ENCODE measurements around the gene PRKCZ.

DNA sequence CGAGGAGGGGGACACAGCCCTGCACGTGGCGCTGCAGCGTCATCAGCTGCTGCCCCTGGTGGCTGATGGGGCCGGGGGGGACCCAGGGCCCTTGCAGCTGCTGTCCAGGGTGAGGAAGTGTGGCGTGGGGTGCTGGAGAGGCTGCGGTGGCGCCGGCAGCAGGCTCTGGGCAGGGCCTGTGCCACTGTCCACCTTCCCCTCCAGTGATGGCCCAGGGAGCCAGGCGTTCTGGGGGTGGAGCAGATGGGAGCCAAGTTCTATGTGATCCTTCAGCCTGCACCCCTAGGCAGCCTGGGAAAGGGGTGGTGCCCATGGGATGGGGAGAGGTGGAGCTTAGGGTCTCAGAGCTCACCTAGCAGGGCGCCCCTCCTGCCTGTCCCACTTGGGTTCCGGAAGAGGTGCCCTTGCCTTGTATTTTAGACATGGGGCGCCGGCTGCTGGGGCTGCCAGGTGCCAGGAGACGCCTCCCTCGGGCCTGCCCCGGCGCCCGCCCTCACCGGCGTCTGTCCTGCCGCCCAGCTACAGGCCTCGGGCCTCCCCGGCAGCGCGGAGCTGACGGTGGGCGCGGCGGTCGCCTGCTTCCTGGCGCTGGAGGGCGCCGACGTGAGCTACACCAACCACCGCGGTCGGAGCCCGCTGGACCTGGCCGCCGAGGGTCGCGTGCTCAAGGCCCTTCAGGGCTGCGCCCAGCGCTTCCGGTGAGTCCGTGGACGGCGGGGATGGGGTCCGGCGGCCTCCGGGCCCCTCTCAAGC, 3.2 kb upstream of the MMP23B start:
- PRO-cap = unidirectional peak, plus-strand start at position 381 of the sequence; unidirectional peak, plus-strand start at position 583 of the sequence

- PRO-cap = no peak
Measured at GRCh38 chr1:1728396-1729080, 4.4 kb upstream of the CDK11A start.

DNA sequence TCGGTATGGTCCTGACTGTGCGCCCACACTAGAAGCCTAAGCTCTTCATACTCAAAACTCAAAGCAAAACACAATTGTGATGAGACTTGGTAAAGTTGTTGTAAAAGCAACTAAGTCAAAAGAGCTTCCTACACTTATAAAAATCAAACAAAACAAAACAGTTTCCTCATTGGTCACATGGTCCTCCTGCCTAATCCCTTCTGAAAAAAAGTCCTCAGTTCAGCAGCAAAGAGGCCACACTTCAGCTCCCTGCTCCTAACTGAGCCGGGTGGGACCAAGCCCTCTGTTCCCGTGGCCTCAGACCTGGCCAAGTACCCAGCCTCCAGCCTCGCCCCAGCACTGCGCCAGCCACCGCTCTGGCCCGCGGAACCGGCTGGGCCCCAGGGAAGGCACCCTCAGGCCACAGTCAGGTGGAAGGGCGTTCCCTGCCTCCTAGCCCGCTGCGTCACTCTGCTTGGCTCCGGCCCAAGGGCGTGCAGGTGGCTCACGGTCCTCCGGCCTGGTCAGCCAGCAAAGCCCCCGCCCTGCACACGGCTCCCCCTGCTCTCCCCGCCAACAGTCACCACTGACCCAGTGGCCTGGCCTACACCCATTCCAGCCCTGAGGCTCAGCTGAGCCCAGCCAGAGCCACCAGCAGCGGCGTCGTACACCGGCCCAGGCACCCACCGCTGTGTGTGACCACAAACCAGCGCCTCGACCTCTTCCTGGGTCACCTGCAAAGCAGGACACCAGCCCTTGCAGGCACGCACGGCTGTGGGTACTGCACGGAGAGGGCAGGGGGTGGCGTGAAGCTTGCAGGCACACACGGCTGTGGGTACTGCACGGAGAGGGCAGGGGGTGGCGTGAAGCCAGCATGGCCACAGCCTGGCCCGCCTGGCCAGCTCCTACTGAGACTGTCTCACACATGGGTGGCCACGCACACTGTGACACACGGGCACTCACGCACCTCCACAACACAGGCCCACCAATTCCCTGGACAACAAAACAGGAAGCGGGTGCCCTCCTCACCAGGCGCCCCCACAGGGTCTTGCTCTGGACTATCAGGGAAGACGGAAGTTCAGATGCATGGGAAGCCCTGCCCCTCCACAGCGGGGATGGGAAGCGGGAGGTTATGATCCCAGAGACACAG, 19.4 kb downstream of the NADK start:
- PRO-cap = bidirectional peak, plus-strand start at position 592 of the sequence, minus-strand start at position 358 of the sequence

DNA sequence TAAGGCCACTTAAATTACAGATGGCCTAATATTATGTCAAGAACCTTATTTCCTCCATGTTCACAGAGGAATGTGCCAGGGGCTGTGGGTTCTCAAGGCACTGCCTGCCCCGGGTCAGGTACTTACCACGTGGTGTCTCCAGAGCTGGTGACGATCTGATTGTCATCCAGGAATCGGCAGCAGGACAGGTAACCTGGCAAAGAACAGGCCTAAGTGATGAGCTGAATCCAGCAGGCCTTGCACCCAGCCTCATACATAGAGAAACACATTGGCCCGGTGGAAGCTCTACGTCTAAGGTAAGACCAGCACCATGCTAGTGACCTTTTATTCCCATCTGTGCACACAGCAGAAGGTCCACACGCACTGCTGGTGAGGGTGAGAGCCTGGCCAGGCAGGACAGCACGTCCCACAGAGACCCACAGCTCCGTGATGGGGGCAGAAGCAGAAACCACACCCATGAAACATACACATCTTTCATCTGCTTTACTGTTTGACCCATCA, 14.9 kb upstream of the NADK start:
- PRO-cap = no peak

- PRO-cap = no peak
Measured at GRCh38 chr1:1858569-1858997, 32.3 kb downstream of the GNB1 start.

DNA sequence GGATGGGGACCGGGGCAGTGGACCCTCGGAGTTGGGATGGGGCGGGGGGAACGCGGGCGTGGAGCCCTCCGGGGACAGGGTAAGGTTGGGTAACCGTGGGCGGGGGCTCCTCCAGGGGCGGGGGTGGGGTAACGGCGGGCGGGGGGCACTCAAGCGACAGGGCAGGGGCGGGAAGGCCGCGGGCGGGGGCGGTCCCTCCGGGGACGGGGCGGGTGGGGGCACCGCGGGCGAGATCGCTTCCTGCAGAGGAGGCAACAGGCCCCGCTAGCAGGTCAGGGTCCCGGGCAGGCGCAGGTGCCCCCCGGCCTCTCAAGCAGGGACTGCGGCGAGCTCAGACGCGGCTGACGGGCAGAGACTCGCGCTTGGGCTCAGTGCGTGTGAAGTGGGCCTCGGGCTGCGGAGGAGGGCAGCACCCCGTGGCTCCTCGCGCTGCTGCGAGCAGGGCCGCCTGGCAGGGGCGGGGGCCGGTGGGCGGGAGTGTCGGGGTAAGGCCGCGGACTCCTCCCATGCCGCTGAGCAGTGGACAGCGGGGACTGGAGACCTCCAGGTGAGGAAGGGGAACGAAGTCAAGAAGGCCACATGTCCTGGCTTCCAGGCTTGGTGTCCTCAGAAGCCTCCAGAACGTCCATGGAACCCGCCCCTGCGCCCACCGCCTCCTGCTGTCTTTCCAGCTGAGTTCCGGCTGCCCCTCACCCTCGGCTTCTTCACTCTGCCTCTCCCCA, 579 bp upstream of the GNB1 start:
- PRO-cap = bidirectional peak, plus-strand start at position 221 of the sequence, minus-strand start at position 81 of the sequence

DNA sequence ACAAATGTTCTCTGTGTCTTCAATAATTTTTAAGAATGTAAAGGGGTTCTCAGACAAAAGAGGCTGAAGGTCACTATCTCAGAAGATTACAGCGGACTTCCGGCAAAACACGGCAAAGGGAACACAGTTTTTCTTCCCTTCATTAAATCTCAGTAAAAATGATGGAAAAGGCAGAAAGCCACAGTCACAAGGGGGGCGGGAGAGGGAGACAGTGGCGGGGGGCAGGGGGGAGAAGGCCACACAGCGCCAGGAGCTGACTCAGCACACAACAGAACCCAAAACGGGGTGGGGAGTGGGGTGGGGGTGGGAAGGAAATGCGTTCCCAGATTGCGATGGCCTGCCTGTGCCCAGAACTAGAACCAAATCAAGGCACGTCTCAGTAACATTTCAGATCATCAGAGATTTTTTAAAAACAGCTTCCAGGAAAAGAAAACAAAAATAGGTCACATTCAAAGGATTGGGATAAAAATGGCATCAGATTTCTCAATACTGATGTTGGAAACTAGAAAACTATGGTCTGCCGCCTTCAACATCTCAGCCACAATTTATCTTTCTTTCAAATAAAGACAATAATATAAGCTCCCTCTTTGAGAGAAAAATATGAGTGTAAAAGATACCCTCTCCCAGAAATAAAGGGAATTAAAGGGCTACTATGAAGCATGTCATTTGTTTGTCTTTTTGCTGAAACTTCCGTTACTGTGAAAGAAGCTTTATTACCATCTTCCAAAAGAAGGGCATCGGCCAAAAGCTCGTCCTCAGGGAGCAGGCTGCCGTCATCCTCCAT, 13.2 kb downstream of the CFAP74 start:
- PRO-cap = no peak

GRCh38 chr1:2050316-2051397, at the start of gene PRKCZ:
TSS of gene PRKCZ (plus strand) at chr1:2050411.
- PRO-cap = bidirectional peak, plus-strand start at chr1:2050495, minus-strand start at chr1:2050169

DNA sequence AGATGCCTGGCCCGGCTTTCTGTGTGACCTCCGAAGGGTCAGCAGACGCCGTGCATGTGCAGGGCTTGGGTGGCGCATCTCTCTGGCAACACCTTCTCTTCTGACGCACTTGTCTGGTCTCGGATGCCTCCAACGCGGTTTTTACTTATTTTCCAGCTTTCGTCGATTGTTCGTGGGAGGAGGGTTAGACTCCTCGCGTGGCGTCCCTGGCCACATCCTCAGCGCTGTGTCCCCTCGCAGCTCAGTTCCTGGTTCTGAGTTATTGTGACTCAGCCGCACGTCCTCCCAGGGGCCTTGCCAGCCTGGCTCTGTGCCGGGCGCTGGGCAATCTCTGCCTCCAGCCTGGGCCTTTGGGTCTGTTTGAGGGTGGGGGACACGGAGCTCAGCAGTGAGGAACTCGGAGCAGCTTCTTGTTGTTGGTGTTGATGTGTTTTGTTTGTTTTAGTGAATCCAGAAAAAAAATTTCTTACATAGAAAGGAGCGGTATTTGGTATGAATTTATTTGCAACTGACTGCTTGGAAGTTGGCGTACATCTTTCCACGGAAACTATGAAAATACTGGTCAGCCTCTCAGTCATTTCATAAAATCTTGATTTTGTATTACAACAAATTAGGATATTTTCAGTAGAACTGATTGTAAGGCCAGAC, 69.7 kb downstream of the FAAP20 start:
- PRO-cap = no peak

DNA sequence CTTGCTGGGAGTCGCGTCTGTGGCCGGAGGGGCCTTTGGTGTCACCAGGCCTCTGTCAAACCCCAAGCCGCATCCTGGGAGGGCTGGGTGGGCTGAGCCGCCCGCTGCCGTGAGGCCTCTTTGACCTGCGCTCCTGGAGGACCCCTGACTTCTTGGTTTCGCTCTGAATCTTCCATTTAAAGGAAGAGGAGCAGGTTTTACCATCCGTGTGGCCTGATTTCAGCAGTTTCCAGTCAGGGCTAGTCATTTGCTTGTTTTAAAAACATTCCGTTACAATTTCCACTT, 60.6 kb downstream of the FAAP20 start:
- PRO-cap = no peak

- PRO-cap = unidirectional peak, plus-strand start at chr1:2205401; unidirectional peak, plus-strand start at chr1:2205452; unidirectional peak, plus-strand start at chr1:2205567
Measured at GRCh38 chr1:2204976-2205661, 10.5 kb upstream of the FAAP20 start.

DNA sequence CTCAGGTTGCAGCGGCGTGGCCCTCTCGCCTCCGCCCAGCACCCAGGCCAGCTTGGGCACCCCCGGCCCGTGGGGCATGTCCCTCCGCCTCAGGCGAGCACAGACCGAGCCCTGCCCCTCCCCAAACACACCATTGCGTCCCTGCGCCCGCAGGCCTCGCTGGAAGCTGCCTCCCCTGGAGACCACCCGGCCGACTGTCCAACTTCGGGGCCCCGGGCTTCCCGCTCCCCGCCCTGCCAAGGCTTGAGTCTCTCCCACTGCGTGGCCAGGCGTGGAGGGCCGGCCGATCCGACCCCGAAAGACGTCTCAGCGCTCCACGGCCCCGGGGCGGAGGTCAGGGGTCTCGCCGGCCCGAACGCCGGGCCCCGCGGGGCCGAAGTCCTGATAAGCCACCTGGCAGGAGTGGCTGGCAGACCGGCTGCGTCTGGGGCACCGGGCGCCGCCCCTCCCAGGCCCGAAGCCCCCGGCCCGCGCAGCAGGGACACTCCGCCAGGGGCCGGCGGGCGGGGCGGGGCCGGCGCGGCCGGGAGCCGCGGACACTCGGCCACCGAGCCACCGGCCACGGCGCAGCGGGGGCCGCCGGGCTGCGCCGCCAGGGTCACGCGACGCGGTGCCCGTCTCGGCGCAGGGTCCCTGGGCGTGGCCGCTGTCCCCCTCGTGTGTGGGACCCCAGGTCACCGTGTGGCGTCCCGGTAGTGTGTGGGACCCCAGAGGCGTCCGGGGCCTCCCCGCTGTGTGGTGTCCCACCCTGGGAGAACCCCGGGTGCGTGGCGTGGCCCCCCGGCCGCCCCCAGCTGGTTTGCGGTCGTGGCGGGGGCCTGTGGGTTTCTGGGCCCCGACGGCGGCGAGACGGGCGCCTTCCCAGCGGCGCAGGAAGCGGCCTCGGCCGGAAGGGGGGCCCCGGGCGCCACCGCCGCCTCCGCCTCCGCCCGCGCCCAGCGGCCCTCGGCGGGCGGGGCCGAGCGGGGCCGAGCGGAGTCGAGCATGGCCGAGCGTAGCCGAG, 1.1 kb upstream of the SKI start:
- PRO-cap = bidirectional peak, plus-strand start outside the sequence, minus-strand start at position 892 of the sequence

DNA sequence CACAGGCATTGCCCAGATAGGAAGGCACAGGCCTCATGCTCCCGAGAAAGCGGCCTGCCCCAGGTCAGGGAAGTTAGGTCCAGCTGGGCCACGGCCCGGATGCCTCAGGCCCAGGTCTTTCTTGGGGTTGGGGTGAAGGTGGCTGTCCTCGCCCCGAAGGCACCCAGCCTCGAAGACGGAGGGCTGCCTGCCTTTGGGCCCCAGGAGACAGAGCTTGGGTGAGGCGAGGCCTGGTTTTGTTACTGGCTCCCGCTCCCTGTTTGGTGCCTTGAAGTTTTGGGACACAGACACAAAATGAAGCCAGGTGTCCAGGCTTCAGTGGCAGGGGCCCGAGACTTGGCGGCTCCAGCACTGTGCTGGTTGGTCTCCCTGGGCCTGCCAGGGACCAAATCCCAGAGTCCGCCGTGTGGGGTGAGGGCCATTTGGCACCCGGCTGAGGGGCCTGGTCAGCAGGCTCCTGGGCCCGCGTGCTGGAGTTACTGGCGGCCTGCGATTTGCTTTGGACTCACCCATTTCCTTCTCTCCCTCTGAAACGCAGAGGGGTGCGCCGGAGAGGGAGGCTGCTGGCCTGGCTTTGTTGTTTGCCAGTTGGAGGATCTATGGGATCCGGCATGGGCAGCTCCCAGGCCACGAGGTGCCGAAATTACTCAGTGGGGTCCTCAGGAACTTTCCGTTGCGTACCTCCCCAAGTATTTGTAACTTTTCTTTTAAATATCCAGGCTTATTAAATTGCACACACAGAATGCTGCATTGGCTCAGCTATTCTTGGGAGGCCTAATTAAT, 2.1 kb downstream of the SKI start:
- PRO-cap = no peak

DNA sequence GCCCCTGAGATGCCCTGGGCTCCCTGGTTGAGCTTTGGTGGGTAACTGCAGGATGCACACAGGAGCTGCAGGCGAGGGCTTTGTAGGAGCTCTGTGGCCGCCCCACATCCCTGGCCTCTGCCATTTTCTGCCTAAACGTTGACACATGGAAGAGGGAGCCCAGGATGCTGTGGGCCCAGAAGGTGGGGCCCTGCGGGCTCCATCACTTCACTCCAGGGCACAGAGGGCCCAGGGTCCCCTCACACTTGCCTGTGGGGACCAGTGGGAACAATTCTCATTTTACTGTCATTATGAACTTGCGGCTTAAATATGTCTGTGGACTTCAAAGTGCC, 12.8 kb downstream of the SKI start:
- PRO-cap = no peak

GRCh38 chr1:2253297-2253785, 25.2 kb downstream of the SKI start:
- PRO-cap = no peak

GRCh38 chr1:2272057-2272439, 43.9 kb downstream of the SKI start:
- PRO-cap = no peak

GRCh38 chr1:2274113-2275011, 46.2 kb downstream of the SKI start:
- PRO-cap = no peak

DNA sequence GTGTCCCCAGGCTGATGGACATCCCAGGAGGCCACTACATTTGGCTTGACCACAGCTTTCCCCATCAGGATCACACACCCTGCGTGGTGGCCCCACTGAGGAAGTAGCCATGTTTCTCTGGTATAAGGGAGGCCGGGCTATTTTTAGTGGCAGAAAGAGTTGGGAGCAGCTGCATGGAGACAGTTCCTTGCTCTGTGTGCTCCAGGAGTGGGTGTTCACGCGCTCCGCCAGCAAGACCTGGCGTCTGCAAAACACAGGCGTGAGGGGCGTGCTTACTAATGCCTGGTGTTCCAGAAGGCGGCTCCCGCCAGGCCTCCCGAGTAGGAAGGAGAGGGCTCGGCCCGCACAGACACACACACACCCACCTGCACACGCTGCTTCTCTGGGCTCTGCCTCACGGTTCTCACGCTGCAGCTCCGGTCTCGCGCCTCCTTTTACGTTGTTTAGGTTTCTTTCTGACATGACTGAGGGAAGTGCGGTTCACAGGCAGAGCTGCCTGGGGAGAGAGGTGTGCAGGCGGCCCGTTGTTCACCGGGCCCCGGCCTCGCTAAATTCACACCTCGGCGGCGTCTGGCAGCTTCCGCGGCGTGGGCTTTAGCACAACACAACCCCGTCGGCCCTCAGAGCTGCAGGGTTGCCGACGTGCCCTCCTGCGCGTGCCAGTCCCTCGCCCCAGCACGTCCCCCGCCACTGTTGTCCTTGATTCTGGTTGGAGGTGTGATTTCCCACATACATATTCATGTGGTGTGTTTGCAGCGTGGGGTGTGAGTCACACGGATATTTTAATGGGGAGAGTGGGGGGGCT, 76.9 kb downstream of the SKI start:
- PRO-cap = no peak

DNA sequence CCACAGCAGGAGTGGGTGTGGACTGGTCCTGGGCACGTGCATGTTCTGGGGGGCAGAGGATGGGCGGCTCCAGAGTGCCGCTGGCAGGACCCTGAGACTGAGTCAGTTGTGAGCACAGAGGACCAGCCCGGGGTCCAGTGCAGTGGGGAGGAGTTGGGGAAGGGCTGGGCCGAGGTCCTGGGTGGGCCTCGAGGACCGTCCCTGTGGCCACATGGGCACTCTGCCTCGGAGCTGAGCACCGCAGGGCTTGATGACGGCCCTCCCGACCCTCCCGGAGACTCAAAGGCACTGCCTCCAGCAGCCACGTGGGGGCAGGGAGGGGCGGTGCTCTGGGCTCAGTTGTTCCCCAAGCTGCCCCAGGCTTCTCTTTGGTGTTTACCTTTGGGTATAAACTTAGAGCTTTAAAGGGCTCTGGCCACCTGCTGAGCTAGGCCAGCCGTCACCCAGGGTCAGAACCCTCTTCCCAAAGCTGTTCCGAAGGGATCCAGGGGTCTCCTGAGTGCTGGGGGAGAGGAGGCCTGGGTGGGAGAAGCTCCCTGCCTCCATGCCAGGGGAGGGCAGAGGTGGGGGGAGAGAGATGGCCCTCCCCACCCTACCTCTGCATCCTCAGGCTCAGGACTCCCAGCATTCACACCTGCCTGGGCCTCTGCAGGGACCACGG, 79.9 kb downstream of the MORN1 start:
- PRO-cap = no peak

DNA sequence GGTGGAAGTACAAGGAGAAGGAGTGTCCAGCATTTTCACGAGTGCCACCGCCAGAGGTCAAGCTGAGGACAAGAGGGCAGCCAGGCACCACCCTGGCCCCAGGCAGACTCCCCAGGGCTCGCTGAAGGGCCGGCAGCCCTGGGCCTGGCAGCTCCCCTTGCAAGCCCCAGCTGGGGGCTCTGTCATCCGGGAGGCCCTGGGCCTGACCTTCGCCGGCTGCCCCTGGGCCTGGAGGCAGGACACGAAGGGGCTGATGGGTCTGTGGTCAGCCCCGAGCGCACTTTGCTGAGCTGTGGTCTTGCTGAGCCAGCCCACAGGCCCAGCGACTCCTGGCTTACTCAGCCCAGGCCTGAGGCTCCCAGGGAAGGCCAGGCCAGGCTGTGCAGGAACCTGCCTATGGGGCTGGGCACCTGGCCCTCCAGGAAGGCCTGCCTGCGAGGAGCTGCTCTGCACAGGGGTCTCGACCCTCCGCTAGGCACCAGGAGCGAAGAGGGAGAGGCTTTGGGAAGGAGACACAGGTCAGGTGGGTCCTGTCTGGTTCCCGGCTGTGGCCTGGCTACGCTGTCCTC, 74.8 kb downstream of the MORN1 start:
- PRO-cap = no peak

All from bronchus (tissue), 1 donor.